ENCODE measurements around the gene UHMK1.

DNA sequence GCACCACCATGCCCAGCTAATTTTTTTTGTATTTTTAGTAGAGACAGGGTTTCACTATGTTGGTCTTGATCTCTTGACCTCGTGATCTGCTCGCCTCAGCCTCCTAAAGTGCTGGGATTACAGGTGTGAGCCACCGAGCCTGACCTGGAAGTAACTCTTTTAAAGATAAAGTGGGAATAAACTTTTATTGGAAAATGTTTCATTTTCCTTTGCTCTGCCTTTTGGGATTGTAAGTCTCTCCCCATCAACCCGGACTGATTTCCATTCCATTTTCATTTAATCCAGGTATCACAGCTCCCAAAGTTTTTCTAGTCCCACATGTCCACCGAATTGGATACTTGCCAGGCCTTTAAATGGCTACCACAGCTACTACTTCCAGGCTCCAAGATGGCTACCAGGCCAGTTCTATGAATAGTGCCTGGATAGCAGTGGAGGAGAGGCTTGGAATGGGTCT, 2.9 kb downstream of the APOA2 start:
- RRBS, 2 experiments = no CpG with 5 or more reads among the region's 5 CpGs

DNA sequence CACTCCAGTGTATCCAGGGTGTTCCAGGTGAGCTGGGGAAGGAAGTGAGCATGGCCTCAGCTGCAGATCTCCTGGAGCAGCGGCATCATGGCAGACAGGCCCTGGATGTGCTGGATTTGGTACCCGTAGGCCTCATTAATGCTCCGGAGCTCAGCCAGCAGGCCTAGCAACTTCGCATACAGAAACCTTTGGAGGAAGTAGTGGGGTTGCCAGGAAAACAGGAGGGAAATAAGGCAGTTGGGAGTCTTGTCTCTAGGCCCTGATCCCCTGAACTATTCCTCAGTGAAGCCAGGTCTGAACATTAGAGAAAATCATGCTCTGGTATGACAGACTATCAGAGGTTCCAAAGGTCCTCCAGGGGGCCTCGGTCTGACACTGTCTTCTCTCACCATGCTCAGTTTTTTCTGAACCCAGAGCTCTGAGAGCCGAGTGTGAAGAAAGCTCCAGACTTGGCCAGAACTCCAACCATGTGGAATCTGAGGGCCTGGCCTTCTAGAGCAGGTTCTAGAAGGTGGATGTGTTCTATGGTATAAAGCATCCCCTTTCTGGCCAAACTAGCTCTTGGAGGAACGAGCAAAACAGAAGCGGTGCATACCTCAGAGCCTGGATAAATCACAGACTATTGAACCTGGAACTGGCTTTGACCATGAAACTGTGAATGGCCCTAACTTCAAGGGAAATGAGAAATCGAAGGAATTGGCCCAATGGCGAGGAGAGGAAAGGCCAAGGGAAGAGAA, 4.0 kb downstream of the TOMM40L start:
- RRBS, 2 experiments = no CpG with 5 or more reads among the region's 10 CpGs

GRCh38 chr1:161427968-161428515, 60.4 kb upstream of the CFAP126 start:
- RRBS, 2 experiments = no CpG with 5 or more reads among the region's 14 CpGs

- RRBS, 2 experiments = no CpG with 5 or more reads among the region's 12 CpGs
Measured at GRCh38 chr1:161530000-161530468, 5.7 kb downstream of the HSPA6 start.

DNA sequence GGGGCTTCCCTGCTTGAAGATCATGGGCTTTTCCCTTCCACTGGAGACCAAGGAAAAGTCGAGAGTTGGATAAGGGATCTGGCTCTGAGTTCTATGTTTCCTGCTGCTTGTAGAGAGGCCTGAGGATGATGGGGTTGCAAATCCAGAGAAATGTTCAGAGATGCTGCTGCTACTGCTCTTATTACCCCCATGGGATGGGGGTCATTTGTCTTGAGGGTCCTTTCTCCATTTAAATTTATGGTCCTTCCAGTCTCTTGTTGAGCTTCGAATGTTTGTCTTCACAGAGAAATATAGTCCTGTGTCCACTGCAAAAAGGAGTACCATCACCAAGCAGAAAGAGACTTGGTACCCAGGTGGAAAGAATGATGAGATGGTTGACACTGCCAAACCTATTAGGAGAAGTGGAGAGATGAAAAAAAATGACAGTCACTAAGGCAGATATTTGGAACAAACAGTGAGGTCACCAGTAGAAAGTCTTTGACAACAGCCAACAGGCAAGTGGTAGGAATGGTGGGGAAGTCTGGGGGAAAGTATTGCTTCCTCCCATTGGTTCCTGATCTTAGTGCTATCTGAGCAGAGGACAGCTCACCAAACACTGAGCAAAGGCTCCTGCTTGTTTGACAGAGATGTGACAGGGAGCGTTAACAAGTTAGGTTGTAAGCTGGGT, 6.7 kb downstream of the FCGR3A start:
- RRBS, 2 experiments = no CpG with 5 or more reads among the region's 3 CpGs

DNA sequence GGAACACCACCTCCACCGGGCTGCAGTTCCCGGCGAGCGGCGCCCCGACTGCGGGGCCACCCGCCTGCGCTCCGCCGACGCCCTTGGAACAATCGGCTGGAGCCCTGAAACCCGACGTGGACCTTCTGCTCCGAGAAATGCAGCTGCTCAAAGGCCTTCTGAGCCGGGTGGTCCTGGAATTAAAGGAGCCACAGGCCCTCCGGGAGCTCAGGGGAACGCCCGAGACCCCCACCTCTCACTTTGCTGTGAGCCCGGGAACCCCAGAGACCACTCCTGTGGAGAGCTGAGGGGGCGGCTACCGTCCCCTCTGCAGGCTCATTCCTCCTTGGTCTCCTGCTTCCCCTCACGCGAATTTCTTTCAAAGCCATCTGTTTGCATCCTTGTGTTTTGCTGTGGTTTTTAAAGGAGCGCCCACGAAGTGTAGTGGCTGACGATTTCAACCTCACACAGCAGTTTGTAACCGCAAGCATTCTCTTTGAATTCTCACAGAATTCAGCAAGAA, 6.1 kb downstream of the FCRLB start:
- RRBS, 2 experiments = 2 to 12% methylated on average over 4 to 12 of the region's 29 CpGs

- RRBS, 2 experiments = no CpG with 5 or more reads among the region's 3 CpGs
Measured at GRCh38 chr1:161961199-161961962, 62.3 kb downstream of the OLFML2B start.

- RRBS, 2 experiments = no CpG with 5 or more reads among the region's 7 CpGs
Measured at GRCh38 chr1:162215730-162216289, 146.3 kb downstream of the NOS1AP start.

DNA sequence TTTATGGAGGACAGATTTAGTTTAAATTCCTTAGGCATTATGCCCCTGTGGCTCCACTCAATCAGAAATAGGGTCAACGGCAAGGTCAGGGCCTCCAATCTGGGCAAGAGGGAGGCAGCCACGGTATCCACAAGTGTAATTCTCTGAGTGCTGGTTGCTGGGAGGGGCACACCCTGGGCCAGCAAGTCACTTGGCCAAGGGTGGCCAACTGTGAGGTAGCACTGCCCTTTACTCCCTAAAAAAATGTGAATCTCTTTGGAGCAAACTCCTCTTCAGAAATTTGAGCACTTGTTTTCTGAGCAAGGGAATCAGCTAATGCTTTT, 12.8 kb downstream of the SPATA46 start:
- RRBS, 2 experiments = no CpG with 5 or more reads among the region's 2 CpGs

GRCh38 chr1:162386066-162386958, 4.8 kb downstream of the C1orf226 start:
- RRBS, 2 experiments = no CpG with 5 or more reads among the region's 5 CpGs

GRCh38 chr1:162497464-162497930, at the start of gene UHMK1:
Gene UHMK1, plus strand, starts transcription at chr1:162497818.
- RRBS, 2 experiments = 1 to 8% methylated on average over 6 of the region's 20 CpGs

- RRBS, 2 experiments = no CpG with 5 or more reads among the region's 3 CpGs
Measured at GRCh38 chr1:162579229-162579694, 17.7 kb downstream of the UAP1 start.

GRCh38 chr1:162703675-162703971, 71.4 kb downstream of the DDR2 start:
- RRBS, 2 experiments = no CpG with 5 or more reads among the region's 4 CpGs

GRCh38 chr1:162834187-162834579, 26.8 kb downstream of the CCDC190 start:
- RRBS, 2 experiments = no CpG with 5 or more reads among the region's 2 CpGs

- RRBS, 2 experiments = no CpG with 5 or more reads among the region's 5 CpGs
Measured at GRCh38 chr1:163068686-163069087, 474 bp upstream of the RGS4 start.

DNA sequence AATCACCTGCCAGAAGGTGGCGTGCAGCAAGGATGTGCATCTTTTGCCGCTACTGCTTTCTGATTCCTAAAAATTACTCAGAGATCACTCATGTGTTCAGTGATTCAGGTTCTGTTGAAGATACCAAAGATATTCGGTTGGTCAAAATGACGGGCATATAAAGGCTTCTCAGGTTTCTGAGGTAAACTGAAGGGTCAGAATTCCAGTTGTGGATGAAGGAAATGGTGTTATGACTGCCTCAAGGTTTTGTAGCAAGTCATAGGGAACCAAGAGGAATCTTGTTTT, 2.7 kb downstream of the RGS4 start:
- RRBS, 2 experiments = no CpG with 5 or more reads among the region's 4 CpGs

DNA sequence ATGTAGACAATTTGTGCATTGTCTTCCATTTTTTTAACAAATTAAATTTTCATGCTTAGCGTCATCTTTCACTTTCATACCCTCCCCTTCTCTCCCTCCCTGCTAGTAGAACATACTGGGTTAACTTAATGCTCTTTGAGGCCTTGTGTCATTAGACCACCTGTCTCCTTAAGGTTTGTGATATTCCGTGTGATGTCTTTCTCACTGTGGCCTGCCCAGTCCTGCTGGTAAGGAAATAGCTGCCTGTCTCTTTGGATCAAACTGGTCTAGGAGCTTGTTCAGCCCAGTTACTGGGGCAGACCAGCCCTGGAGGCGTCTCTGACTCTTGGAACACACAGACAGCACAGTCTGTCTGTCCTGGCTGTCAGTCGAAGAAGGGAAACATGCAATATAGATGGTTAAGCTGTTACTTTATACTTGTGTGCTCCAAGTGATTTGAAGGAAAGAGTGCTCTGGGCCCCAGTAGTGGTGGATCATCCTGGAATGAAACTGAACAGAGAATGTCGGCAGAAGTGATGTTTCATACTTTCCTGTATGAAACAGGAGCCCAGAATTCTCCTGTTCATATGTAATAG, 20.4 kb downstream of the PBX1 start:
- RRBS, 2 experiments = no CpG with 5 or more reads among the region's 5 CpGs

- RRBS, 2 experiments = no CpG with 5 or more reads among the region's 13 CpGs
Measured at GRCh38 chr1:164609785-164610517, 51.0 kb downstream of the PBX1 start.

DNA sequence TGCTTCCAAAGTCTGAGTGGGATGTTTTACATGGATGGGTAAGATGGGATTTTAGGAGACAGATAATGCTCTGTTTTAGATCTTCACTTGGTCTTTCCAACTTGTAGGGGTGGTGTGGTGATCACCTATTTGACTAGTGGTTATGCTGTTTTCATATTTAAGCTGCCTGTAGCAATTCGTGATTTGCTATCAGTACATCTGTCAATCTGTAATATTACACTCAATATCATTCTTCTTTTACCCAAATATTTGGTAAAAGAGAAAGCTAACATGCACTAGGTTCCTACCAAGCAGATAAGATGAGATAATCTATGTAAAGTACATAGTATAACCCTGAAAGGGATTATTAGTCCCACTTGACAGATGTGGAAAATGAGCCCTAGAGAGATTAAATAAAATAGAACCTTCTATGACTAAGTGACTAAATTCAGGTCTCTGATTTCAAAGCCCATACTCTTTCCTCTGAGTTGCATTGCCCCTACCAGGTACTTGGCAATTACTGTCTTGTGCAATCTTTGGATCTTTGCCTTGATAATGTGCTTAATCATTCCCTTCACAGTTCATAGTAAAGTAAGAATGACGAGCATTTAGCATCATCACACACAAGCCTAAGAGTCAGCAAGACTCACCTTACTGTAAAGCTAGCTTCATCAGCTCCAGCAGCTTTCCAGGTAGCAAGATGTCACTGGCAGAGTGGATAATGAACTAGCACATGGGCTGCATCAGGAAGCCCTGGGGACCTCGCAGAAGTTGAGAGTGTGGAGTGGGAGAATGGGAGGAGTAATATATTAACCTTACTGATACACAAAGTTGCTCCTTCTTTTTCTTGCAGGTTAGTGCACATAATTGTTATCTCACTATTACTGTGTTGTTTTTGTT, 71.5 kb downstream of the PBX1 start:
- RRBS, 2 experiments = no CpG with 5 or more reads among the region's 3 CpGs

- RRBS, 2 experiments = no CpG with 5 or more reads among the region's 9 CpGs
Measured at GRCh38 chr1:164650094-164651044, 91.4 kb downstream of the PBX1 start.